Adrenal gland (tissue), 7 donors: ENCODE measurements around a stretch of chr7.

GRCh38 chr7:73880281-73881060, 19.5 kb downstream of the TMEM270 start:
- PRO-cap, 3 experiments, result no peak in any of the 3 experiments
- RAMPAGE, long total RNA, 4 experiments, result no peak in any of the 4 experiments
- RRBS, result 46% methylated on average over 1 of the region's 19 CpGs

DNA sequence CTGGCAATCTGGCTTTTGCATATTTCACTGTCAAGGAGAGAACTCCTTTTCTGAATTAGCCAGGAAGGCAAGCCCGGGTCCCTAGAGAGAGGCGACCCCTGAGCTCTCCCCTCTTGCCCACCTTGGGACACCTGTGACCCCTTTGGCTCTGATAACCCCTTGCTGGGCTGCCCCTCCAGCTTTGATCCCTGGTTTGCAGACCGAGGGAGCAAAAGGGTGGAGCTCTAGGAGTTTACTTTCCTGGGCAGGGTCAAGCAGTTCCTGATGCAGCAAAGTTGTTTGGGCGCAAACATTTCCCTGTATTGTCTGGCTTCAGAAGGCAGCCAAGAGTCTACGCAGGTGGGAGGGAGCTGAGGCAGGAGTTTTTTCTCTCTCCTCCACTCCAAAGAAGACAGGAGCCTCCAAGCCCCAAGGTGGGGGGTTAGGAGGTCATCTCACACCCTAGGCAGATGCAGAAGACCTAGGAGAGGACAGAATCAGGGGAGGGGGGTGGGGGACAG, 20.4 kb downstream of the TMEM270 start:
- PRO-cap, 3 experiments, result no peak in any of the 3 experiments
- RAMPAGE, long total RNA, 4 experiments, result no peak in any of the 4 experiments
- RRBS, result no CpG with 5 or more reads among the region's 5 CpGs

DNA sequence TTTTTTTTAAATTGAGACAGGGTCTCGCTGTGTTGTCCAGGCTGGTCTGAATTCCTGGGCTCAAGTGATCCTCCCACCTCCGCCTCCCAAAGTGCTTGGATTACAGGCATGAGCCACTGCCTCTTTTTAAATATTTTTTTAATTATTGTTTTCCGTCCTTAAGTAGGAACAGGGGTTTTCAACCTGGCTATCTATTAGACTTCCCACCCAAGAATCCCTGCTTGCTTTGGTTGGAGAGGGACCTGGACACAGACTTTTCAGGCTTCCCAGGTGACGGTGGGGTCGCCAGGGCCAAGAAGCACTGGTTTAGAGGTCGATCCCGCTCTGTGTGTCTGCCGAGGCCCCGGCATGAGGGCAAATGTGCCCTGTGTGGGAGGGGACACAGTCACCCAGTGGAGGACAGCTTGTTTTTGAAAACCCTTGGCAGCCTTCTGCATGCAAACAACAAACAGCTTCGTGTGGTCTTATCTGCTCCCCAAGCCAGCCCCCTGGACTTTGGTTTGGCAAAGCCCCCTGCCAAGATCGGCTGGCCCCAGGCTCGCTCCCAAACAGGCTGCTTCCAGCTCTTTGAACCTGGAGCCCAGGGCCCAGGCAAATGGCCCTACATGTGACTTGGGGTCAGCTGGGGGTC, 2.7 kb downstream of the ELN start:
- PRO-cap, 3 experiments, result no peak in any of the 3 experiments
- RAMPAGE, long total RNA, 4 experiments, result no peak in any of the 4 experiments
- RRBS, result no CpG with 5 or more reads among the region's 12 CpGs

DNA sequence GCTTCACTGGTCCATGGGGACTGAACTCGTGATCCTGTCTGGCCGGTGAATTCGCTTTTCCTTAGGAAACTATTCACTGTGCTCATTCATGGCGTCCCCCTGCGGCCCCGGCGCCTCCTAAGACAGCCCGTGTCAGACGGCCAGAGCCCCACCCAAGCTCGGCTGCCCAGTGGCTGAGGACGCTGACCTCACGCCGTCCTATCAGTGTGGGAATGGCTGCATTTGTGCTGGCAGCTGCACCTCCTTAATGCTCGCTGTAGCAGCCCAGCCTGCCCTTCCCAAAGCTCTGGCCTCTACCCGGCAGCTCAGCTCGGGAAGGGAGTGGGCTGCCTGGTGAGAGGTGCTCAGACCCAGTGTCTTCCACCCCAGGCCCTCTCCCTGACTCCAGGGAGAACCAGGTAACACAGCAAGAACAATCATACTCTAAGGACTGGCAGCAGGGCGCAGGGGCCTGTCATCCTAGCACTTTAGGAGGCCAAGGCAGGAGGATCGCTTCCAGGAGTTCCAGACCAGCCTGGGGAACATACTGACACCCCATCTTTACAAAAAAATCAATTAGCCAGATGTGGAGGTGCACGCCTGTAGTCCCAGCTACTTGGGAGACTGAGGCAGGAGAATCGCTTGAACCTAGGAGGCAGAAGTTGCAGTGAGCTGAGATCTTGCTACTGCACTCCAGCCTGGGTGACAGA, 6.2 kb downstream of the ELN start:
- PRO-cap, 3 experiments, result no peak in any of the 3 experiments
- RAMPAGE, long total RNA, 4 experiments, result no peak in any of the 4 experiments
- RRBS, result 23% methylated on average over 5 of the region's 20 CpGs

DNA sequence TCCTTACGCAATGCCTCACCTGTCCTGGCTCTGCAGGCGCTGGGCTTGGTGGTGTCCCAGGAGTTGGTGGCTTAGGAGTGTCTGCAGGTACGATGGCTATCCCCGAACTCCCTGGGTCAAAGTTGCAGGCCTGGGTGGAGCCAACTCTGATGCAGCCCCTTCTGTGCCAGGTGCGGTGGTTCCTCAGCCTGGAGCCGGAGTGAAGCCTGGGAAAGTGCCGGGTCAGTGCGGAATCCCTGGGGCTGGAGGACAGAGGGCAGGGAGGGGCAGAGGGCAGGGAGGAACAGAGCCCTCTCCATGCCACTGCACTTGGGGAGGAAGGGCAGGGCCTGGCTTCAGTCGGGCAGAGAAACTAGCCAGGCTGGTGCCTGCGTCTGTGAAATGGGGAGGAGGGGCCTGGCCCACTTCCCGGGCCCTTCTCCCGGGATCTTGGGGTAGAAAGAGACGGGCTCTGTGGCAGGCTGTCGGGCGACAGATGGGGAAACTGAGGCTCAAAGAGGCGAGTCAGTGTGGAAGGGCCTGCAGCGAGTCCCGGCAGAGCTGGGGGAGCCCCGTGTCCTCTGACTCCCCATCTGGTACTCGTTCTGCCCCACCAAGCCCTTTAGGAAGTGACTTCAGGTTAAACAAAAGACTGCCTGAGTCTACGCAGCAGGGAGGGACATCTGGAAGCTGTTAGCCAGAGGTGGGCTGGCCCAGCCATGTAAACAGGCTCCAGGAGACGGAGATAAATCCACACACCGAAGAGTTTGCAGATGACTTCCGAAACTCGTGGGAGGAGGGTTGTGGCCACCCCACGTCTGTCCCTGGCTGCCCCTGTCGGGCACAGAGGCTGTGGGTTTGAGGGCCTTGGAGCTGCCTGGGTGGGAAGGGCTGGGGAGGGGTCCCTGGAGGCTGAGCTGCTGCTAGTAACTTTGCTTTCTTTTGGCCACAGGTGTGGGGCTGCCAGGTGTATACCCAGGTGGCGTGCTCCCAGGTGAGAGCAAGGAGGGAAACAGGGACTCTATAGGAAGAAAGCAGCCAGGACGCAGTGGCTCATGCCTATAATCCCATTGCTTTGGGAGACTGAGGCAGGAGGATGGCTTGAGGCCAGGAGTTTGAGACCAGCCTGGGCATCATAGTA, 15.3 kb downstream of the ELN start:
- PRO-cap, 3 experiments, result no peak in any of the 3 experiments
- RAMPAGE, long total RNA, 4 experiments, result no peak in any of the 4 experiments
- RRBS, result 43% methylated on average over 5 of the region's 29 CpGs

- PRO-cap, 3 experiments, result peak in 3 of 3 experiments; most common plus-strand start chr7:74062368 (in 2); most common minus-strand start chr7:74062280 (in 3)
- RAMPAGE, long total RNA, 4 experiments, result start-site peak on the minus strand in 2 of 4 experiments, at chr7:74062264-74062337 at its widest, 45 to 59 reads per replicate
- RRBS, result no CpG with 5 or more reads among the region's 29 CpGs
These were observed 21.6 kb upstream of the LIMK1 start for GRCh38 chr7:74061687-74062742.

DNA sequence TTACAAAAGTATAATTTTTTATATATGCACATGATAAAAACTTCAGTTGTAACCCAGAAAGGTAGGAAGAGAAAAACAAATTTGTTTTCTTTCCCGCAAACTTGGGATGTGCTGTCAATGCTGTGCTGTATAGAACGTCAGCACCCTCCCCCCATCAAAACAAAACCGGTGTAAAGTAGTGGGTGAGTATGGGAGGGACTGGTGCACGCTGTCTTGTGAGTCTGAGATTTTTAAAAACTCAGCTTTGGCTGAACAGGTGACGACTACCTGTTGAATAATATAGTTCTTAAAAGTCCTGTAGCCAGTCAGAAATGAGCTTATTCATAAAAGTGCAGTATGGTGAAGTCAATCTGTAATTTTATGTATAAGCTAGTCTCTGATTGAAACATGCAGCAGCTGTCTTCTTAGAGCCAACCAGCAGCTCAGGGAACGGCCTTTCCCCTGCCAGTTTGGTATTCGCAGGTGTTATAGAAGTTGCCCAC, 16.8 kb downstream of the EIF4H start:
- PRO-cap, 3 experiments, result no peak in any of the 3 experiments
- RAMPAGE, long total RNA, 4 experiments, result no peak in any of the 4 experiments
- RRBS, result no CpG with 5 or more reads among the region's 7 CpGs

GRCh38 chr7:74472695-74473165, 19.0 kb downstream of the GTF2IRD1 start:
- PRO-cap, 3 experiments, result no peak in any of the 3 experiments
- RAMPAGE, long total RNA, 4 experiments, result no peak in any of the 4 experiments
- RRBS, result no CpG with 5 or more reads among the region's 8 CpGs

DNA sequence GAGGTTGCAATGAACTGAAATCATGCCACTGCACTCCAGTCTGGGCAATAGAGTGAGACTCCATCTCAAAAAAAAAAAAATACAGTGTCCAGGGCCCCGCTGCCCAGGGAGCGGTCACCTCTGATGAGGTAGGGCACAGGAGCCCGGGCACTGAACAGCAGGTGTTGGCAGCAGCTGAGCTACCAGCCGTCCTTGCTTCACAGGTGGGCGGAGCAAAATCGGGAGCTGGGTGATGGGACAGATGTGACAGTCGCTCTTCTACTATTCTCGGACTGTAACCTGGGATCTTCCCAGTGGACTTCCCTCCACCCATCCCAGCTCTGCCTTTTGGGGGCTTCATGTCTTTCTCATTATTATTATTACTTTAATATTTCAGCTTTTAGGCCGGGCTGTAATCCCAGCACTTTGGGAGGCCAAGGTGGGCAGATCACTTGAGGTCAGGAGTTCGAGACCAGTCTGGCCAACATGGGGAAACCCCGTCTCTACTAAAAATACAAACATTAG, 49.4 kb downstream of the GTF2IRD1 start:
- PRO-cap, 3 experiments, result no peak in any of the 3 experiments
- RAMPAGE, long total RNA, 4 experiments, result no peak in any of the 4 experiments
- RRBS, result no CpG with 5 or more reads among the region's 11 CpGs

- PRO-cap, 3 experiments, result no peak in any of the 3 experiments
- RAMPAGE, long total RNA, 4 experiments, result no peak in any of the 4 experiments
- RRBS, result no CpG with 5 or more reads among the region's 16 CpGs
These were observed 1.9 kb upstream of the GTF2I start for GRCh38 chr7:74655650-74655989.

DNA sequence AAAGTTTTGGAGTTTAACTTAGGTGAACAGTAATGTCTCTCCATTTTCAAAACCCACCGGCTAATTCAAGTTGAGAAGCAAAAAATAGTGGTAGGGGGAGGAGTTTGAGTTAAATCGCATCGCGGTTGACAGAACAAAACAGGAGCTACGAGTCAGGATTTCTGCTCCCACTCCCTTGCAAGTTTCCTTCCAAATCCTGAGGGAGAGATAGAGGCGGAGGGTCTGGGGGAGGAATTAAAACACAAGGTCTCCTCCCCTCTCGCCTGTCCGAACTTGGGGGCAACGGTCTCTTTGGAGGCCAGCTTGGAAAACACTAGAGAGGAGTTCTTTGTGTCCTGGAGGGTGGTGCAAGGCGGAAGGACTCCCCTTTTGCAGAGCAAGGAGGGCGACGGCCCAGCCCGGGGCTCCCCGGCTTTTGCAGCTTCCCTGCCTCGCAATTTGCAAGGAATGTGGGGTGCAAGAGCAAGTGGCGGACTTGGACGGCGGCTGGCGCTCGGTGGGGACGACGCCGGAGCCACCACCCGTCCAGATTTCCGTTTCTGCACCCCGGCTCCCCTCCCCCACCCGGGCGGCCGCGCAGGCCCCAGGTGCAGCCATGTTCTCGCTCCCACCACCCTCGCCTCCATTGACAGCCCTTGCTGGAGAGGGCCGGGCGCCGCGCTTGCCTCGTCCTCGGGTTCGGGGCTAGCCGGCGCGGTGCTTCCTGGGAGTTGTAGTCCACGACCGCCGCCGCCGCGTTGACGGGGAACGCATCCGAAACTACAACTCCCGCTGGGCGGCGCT, 492 bp upstream of the GTF2I start:
- PRO-cap, 3 experiments, result peak in 3 of 3 experiments; most common plus-strand start position 141 of the sequence (in 1); most common minus-strand start position 627 of the sequence (in 2)
- RAMPAGE, long total RNA, 4 experiments, result no peak in any of the 4 experiments
- RRBS, result under 1% methylated on average over 24 of the region's 54 CpGs

DNA sequence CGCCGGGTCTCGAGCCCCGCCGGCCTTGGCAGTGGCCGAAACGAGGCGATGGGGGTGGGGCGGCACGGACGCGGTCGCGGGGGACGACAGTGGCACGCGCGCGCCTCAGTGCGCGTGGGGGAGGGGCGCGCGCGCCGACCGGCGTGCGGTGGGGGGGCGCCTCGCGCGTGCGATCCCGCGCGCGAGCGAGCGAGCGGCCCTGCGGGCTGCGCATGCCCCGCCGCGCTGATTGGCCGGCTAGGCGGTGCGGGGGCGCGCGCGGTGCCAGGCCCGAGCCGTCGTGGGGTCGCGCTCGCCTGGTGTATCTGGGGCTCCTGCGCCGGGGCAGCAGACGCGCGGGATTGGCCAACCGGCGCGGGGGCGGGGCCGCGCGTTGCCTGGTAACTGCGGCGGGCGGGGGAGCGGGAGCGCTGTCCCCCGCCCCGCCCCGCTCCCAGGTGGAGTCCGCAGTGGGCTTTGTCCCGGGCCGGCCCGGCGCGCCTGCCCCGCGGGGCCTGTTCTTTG, 797 bp downstream of the GTF2I start:
- PRO-cap, 3 experiments, result peak in 3 of 3 experiments; most common plus-strand start position 440 of the sequence (in 1); most common minus-strand start position 33 of the sequence (in 1)
- RAMPAGE, long total RNA, 4 experiments, result no peak in any of the 4 experiments
- RRBS, result 1% methylated on average over 42 of the region's 87 CpGs

DNA sequence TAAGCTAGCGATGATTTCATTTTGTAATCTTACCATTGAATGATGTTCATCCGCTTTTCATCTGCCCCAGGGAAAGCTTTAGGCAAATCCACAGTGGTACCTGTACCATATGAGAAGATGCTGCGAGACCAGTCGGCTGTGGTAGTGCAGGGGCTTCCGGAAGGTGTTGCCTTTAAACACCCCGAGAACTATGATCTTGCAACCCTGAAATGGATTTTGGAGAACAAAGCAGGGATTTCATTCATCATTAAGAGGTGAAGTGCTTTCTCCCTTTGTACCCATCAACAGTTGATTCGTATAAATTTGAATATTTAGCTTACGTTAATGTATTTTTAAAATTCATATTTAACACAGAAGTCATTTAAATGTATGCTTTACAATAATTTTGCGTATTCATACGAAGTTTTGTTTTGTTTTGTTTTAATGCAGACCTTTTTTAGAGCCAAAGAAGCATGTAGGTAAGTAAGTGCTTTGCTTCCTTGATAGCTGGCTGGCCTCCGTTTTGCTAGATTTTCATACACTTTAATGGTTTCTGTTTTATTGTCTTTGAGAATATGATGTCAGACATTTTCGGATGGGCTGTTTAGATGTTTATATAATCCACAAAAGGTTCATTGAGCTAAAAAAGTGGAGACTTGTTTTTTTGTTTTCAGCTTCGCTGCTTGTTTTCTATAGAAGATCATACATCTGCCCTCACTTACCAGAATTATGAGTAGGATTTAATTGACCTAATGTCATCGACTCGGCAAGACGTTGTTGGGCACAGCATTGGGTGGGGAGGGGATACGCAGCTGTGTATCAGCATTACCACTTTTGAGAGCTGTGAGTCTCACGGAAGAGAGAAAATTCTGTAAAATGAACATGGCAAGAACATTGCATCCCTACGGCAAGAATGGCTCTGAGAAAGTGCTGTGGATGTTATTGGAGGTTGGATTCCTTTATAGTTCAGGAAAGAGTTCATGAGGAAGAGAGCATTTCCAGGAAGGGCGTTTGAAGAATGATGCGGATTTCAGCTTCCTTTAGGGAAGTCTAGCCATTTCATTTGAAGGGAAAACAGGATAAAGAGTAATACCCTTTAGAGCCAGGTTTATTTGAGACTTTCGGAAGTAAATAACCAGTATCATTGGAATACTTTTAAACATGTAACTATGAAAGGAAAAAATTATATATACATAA, 43.0 kb downstream of the GTF2I start:
- PRO-cap, 3 experiments, result no peak in any of the 3 experiments
- RAMPAGE, long total RNA, 4 experiments, result start-site peak on the plus strand in 1 of 4 experiments, centred at positions 128 to 453 of the sequence, 18 to 51 reads per replicate
- RRBS, result no CpG with 5 or more reads among the region's 22 CpGs

DNA sequence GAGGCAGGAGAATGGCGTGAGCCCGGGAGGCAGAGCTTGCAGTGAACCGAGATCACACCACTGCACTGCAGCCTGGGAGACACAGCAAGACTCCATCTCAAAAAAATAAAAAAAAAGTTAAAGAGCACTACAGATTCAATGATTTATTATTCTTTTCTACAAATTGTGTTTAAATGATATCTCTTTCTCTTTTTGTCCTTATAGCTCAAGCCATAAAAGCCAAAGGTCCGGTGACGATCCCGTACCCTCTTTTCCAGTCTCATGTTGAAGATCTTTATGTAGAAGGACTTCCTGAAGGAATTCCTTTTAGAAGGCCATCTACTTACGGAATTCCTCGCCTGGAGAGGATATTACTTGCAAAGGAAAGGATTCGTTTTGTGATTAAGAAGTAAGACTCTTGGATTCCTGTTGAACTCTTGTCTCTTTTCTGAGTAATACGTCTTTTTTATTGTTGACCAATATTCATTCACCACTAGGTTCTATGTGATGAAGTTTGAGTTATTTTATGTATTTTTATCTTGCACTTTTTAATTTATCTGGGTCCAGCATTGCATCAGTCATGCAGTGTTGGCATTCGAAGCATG, 41.4 kb upstream of the NCF1 start:
- PRO-cap, 3 experiments, result no peak in any of the 3 experiments
- RAMPAGE, long total RNA, 4 experiments, result start-site peak on the plus strand in 1 of 4 experiments, centred at positions 231 to 349 of the sequence, 21 to 151 reads per replicate
- RRBS, result no CpG with 5 or more reads among the region's 11 CpGs

- PRO-cap, 3 experiments, result no peak in any of the 3 experiments
- RAMPAGE, long total RNA, 4 experiments, result no peak in any of the 4 experiments
- RRBS, result no CpG with 5 or more reads among the region's 7 CpGs
These were observed 44.8 kb downstream of the RCC1L start for GRCh38 chr7:75028679-75029346.

DNA sequence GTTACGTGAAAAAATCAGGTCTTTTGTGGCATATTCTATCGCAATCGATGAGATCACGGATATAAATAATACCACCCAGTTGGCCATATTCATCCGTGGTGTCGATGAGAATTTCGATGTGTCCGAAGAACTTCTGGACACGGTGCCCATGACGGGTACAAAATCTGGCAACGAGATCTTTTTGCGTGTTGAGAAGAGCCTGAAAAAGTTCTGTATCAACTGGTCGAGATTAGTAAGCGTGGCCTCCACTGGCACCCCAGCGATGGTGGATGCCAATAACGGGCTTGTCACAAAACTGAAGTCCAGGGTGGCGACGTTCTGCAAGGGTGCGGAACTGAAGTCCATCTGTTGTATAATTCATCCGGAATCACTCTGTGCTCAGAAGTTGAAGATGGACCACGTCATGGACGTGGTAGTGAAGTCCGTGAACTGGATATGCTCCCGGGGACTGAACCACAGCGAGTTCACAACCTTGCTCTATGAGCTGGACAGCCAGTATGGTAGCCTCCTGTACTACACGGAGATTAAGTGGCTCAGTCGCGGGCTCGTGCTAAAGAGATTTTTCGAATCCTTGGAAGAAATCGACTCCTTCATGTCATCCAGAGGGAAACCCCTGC, 55.8 kb downstream of the GTF2IRD2B start:
- PRO-cap, 3 experiments, result no peak in any of the 3 experiments
- RAMPAGE, long total RNA, 4 experiments, result no peak in any of the 4 experiments
- RRBS, result no CpG with 5 or more reads among the region's 31 CpGs

DNA sequence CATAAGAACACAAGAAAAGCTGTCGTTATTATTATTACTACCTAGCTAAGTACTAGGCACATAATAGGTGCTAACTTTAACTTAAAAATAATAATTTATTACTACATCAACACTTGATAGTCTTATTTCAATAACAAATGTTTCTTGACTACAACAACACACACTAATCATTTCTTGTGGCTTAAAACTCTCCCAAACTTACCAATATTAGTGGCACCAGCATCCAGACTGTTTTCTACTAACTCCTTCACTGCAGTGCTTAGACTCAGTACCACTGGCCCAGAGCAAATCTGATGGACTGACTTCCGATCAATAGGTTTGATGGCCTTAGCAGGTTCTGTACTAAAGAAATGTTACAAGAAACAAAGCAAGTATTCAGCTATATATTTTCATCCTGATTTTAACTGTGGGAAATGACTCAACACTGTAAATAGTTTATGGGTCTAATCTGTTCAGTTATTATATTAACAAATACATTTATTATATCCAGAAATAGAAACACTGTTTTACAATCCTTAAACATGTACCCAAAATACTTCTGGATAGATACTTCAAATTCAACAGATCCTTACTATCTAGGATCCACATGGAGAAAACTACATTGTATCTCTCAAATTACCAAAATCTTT, 22.4 kb downstream of the SPDYE5 start:
- PRO-cap, 3 experiments, result no peak in any of the 3 experiments
- RAMPAGE, long total RNA, 4 experiments, result no peak in any of the 4 experiments
- RRBS, result no CpG with 5 or more reads among the region's 2 CpGs

DNA sequence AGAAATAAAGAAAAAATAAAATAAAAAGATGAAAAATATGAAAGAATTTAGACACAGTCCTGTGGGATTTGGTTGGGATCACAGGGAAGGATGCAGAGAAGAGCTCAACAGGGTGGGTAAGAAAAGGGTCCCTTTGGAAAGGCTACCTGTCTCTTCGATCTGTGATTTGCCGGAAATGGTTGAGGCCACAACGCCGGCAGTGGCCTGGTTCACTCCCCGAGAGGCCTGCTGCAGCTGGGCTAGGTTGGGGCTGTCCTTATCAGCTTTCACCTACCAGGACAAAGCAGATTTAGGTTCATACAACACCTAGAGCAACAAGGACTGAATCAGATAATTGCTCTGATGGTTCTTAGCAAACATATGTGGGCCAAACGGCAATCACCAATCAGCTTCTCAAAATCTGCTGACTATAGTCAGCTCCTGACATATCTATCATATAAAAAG, 50.6 kb downstream of the SPDYE5 start:
- PRO-cap, 3 experiments, result no peak in any of the 3 experiments
- RAMPAGE, long total RNA, 4 experiments, result no peak in any of the 4 experiments
- RRBS, result no CpG with 5 or more reads among the region's 6 CpGs

GRCh38 chr7:75565162-75565502, 73.0 kb downstream of the SPDYE5 start:
- PRO-cap, 3 experiments, result peak in 2 of 3 experiments; most common plus-strand start chr7:75565402 (in 2); most common minus-strand start chr7:75565266 (in 2)
- RAMPAGE, long total RNA, 4 experiments, result no peak in any of the 4 experiments
- RRBS, result no CpG with 5 or more reads among the region's 3 CpGs

GRCh38 chr7:75617631-75618281, 121.0 kb downstream of the HIP1 start:
- PRO-cap, 3 experiments, result peak in 1 of 3 experiments; most common plus-strand start chr7:75618012 (in 1); most common minus-strand start chr7:75617805 (in 1)
- RAMPAGE, long total RNA, 4 experiments, result no peak in any of the 4 experiments
- RRBS, result no CpG with 5 or more reads among the region's 14 CpGs